Endodermal cell (in vitro differentiated cells): ENCODE measurements around a stretch of chr5.

- PRO-cap = no peak
Observed at GRCh38 chr5:172841033-172841462, 7.0 kb downstream of the ERGIC1 start.

- PRO-cap = no peak
Observed at GRCh38 chr5:172846972-172847235, 12.9 kb downstream of the ERGIC1 start.

DNA sequence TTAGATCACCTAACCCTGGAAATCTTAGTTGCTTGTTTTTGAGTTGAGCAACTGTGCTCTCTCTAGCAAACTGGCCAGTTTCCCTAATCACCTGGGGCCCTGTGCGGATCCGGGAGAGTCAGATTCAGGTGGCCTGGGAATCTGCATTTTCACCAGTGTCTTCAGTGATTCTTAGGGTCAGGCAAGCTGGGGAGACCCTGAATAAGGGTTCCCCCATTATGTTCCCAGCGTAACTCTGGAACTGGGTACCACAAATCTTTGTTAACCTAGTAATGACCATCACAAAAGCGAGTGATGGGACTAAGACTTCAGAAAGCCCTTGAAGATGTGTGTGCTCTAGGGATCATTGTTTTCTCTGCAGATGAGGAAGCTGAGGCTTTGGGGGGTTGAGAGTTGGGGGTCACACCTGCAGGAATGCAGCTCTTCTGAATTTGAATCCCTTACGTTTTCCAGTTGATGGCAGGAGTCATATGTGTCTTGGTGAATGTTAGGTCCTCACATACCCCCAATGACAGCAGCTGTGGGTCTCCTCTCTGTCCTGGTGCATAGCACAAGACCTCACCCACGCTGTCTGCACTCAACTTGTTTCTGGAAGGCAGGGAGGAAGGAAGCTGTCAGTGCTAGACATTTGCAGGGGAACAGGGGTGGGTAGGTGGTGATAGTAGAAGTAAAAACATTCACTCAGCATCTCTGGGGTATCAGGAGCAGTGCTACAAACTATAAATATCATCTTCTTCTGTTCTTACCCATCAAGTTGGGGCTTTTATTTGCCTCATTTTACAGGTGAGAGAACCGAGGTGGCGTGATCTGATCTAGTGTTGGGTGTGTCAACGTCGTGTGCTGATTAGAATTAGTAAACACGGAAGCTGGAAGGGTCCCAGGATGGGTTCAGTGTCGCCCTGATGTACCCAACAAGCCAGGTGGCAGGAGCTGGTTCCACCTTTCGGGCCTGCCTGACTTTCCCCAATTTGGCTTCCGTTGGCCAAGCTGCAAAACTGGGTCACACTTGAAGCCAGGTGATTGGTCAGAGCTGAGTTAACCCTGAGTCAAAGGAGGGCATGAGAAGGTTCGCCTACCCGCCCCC, 15.5 kb downstream of the ERGIC1 start:
- PRO-cap = no peak

- PRO-cap = no peak
Observed at GRCh38 chr5:172872875-172873640, 39.0 kb downstream of the ERGIC1 start.

GRCh38 chr5:172878592-172879586, 44.8 kb downstream of the ERGIC1 start:
- PRO-cap = no peak

- PRO-cap = no peak
Observed at GRCh38 chr5:172902915-172903482, 56.2 kb upstream of the RPL26L1 start.

DNA sequence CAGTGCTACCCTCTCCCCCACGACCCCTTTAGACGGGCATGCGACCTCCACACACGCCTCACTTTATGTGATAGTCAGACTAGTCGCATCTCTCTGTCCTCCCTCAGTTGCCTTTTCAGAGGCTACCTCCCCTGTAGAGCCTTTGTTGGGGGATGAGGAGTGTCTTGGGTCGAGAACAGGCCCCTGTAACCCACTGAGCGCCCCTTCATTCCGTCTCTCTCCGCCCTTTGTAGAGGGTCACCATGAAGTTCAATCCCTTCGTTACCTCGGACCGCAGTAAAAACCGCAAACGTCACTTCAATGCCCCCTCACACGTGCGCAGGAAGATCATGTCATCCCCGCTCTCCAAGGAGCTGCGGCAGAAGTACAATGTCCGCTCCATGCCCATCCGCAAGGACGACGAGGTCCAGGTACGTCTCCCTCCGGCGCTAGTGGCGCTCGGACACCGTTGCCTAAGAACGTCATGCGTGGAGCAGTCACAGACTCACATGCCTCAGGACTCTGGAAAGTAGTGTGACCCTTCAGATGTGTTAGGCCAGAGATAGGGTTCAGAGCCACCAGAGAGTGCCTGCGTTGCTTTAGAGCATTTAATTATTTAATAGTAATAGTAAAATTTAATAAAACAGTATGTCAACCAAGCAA, 529 bp downstream of the RPL26L1 start:
- PRO-cap = unidirectional peak, minus-strand start at position 254 of the sequence

DNA sequence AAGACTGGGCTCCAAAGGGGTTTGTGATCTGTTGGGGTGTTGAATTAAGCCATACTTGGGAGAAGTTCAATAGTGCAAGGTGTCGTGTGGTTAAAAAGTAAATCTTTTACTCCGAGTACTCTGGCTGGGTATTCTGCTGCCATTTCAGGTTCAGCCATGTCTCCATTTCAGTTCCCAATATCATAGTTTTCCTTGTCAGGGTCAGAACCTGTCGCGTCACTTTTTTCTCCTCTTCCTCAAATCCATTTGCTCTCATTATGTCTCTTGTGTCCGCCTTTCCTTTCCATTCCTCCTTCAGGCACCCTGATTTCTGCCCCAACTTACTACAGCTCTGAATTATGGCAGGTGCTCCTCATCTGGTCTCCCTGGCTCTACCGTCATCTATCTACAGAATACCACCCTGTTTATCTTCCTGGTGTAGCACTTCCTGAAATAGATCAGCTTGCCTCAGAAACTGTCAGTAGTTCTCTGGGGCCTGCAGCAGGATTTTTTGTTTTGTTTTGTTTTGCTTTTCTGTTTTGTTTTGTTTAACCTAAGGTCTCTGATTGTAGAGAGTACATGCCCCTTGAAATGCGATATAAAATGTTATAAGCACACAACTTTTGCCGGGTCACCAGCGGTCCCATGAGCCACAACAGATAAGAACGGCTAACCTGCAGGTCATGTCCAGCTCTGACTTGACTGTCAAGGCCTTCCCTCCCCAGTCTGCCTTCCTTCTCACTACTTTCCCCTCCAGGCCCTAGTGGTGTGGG, 26.8 kb upstream of the CREBRF start:
- PRO-cap = no peak

GRCh38 chr5:173104092-173104676, 40.1 kb upstream of the BNIP1 start:
- PRO-cap = no peak

DNA sequence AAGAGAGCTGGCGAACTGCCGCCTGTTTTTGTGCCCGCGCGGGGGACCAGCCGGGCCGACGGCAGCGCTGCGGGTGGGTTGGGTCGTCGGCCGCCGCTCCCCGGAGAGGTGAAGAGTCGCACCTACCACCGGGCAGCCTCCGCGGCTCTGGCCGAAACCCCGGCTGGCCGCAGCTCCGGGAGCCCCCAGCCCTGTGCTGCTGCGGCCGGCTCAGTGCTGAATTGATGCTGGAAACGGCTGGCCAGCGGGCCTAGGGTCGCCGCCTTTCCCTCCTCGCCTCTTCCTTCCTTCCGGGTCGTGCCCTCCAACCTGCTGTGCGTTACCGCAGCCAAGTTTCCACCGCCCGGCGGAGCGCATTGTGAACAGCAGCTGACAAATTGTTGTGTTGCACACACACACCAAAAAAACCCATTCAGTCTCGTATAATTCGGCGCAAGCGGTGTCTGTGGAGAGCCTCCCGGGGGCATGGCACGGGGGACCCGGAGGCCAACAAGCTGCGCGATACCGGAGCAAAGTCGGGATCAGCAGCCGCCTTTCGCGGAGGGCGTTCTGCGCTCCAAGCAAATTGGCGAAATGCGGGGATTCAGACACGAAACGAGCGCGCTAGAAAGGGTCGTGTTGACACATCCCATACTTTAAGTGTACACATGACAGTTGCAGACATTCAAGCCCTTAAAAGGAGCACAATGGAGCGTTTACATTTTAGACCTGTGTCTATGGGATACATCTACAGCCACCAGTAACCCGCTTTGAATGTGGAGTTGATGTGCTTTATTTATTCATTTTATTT, 9.4 kb upstream of the NKX2-5 start:
- PRO-cap = unidirectional peak, minus-strand start at position 226 of the sequence

- PRO-cap = unidirectional peak, minus-strand start at chr5:173304102
Observed at GRCh38 chr5:173303615-173304356, 24.4 kb downstream of the STC2 start.

GRCh38 chr5:173316584-173317383, 11.4 kb downstream of the STC2 start:
- PRO-cap = no peak

DNA sequence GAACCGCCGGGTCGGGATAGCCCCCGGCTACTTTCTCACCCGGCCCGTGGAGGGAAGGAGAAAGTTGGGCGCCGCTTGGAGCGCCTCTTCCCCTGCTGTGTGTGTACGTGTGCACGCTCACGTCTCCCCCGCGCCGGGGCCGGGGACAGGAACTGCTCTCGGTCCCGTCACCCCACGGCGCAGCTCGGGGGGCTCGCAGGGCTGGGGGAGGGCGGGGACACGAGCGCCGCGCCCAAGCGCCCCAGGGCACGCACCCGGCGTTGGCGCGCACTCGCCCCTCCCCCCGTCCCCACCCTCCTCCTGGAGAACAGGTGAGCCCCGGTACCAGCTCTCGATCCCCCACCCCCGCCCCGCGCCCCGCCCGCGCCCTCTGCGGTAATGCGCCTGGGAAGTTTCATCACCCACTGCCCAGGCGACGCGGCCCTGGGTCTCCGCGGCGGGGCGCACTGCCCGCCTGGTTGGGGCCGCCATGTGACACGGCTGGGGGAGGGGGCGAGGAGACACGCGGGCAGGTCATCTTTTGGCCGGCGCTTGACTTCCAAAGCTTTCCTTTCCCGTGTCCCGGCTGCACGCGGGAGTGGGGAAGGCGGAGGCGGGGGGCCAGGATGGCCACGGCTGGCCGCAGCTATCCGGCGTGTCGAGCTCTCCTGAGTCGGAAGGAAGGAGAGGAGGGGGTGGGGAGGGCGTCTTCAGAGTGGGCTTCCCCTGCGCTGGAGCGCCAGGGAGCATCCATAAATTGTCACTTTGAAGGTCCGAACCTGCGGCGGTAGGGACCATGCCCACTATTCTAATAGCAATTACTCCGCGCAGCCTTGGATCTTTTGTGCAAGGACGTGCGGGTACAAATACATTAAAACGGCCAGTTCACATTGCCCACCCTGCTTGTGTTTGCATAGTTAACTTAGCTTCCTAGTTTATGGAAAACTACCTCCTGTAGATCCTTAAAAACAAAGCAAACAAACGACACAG, 1.5 kb upstream of the STC2 start:
- PRO-cap = bidirectional peak, plus-strand start at position 487 of the sequence, minus-strand start at position 195 of the sequence; bidirectional peak, plus-strand start at position 742 of the sequence, minus-strand start at position 662 of the sequence

DNA sequence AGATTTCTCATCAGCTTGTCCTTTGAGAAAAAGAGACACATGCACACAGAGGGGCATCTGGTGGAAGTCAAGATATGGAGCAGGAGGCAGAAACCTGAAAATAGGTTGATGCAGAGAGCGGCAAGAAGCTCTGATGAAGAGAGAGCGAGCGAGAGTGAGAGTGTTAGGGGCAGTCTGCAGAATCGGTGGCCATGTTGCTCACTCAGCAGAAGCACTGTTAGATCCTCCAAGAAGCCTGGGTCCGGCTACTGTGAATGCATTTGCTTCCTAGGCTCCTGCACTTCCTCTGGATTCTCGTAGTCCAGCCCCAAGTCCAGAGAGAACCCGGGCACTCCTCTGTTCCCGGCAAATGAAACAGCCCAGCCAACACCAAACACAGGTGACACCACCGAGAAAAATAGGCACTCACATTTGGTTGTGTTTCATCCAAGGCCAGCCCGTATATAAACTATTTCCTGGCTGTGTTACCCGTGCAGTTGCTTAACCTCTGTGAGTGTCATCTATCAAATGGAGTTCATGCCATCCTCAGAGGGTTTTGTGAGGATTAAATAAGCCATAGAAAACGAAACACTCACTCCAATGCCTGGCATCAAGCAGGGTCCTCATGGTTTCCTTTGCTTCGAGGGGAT, 115.3 kb downstream of the BOD1 start:
- PRO-cap = no peak

DNA sequence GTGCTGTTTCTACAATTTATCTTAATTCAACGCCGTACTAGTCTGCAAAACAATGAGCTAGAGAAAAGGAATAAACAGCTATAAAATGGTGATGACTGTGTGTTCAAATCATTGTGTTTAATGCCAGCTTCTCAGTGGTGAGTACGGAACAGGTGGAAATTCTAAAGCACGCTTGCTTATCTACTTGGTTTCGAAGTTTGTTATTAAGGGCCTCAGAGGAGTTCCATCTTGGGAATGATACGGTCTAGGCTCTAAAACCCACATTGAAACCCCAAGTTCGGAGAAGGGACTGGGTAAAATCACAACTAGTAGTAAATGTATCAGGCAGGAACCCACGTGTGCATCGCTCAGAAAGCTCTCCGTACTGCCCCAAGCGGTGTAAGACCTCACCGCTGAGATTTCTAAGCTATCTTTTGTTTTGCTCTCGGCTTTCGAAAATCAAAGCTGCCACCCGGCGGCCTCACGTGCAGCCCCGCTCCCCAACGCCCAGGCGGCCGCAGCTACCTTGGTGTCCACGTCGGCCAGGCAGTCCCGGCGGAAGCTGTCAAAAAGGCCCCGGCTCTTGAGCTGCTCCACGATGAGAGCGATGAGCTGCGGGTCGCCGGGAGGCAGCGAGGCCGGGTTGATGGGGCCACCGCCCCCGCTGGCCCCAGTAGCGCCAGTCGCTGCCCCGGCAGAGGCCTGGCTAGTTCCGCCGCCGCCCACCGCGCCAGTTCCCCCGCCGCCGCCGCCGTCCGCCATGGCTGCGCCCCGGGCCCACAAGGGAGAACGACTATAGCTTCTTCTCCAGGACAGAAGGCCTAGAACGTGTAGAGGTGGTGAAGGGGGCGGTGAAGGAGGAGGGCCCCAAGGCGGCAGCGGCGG, 522 bp downstream of the BOD1 start:
- PRO-cap = bidirectional peak, plus-strand start at position 441 of the sequence, minus-strand start at position 589 of the sequence; bidirectional peak, plus-strand start at position 712 of the sequence, minus-strand start at position 770 of the sequence

DNA sequence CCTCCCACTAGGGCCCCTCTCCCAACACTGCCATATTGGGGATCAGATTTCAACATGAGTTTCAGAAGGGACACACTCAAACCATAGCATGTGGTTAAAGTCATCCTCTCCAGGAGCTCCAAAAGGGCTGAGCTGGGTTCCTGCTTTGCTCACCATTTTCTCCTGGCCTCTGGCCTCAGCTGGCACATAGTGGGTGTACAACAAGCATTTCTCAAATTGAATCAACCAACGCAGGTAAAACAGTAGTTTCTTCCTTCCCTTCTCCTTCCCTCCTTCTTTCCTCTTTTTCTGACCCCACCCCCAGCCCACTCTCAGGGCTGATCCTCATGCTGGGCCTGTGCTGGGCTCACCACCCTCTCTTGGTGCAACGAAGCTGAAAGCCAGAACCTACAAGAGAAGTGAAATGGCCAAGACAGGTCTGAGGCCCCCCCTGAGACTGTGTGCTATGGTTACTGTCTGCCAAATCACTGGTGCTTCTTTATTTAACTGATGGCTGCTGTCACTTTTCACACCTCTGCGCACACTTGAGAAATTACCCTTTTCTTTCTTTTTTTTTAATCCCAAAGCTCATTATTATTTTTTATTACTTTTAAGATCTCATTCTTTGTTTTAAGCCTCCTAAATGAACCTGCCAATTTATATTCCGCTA, 53.0 kb upstream of the BOD1 start:
- PRO-cap = no peak

DNA sequence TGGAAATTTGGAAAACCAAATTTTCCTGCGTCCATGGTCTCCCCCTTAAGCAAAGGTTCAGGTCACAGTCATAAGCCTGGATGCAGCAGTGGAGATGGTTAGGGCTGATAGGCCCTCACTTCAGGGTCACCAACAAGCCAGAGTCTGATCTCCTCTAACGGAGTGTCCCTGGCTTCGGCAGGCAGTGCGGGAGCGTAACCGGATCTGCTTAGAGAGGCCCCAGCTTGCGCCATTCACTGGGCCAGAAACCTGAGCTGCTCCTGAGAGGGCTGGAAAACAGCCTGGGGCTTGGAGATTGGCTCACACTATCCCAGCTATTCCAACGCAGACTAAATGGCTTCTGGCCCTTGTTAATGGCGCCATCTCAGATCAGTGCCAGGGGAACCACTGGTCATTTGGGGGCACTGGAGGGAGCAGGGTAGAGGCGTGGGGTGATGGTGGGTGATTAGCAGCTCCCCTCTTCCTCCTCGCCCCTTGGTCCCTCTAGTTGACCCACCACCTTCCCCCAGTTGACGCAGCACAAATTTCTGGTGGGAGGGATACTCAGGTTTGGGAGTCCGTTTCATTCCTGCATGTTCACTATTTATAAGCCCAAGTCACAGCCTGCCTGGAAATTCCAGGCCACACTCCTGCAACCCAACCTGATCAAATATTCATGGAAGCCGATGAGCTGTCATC, 134.7 kb upstream of the CPEB4 start:
- PRO-cap = no peak

DNA sequence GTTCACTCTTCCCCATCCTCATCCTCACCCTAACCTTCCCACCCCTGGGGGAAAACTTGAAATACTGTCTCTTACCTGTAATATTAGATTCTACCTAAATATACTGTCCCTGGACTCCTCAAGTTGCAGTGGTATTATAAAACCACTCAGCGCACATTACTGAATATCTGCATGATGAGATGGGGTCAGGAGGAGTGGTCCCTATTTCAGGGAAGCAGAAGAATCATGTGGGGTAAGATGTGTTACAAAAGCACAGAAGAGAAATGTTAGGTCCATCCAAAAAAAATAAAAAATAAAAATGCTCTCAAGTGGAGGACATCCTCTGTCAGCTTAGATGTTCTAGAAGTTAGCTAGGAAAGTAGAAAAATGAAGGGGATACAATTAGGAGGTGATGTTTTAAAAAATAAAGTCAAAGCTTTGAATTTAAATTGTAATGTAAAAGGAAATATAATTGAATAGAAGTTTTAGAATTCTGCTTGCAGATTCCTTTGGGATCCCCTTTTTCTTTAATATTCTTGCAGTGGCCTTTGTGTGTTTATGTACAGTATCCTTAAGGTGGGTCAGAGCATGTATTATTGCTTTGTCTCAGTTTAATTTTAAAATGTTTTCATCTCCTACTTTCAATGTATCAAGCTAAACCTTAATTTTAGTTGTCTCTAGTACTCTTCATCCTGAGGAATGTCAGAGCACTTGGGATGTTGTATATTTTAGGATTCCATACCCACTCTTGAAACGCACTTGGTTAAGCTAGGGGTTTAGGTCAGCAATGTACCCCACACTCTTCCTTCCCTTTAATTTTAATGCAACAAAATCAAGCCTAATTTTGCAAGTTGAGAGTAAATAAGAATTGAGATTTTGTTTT, 20.5 kb downstream of the CPEB4 start:
- PRO-cap = no peak

GRCh38 chr5:173919273-173919839, 31.2 kb downstream of the CPEB4 start:
- PRO-cap = no peak

GRCh38 chr5:173965133-173965572, 23.8 kb upstream of the C5orf47 start:
- PRO-cap = no peak